Measurements from ENCODE around the genes MTA2, UQCC3 and SLC22A25.

GRCh38 chr11:62445324-62445419 lies 26.3 kb downstream of the SCGB1A1 start:
- PRO-cap, result no peak

DNA sequence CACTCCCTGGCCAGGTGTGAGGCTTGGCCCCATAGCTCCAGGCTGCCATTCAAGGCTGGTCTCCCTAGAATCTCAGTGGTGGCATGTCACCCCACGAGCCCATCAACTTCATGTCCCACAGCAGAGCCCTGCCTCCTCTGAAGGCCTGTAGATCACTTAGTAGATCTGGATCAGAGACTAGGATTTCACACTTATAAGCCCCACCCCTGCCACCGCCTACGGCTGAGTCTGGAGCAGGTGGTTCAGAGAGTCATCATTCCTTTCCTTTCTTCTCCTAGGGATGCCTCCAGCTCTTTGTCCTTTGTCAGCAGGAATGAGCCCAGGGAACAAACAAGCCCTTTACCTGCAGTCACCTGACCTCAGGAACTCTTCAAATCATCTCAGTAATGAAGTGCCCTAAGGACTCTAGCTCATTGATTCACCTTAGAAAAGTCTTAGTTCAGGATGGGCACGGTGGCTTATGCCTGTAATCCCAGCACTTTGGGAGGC lies 37.8 kb downstream of the SCGB1A1 start:
- PRO-cap, result no peak

DNA sequence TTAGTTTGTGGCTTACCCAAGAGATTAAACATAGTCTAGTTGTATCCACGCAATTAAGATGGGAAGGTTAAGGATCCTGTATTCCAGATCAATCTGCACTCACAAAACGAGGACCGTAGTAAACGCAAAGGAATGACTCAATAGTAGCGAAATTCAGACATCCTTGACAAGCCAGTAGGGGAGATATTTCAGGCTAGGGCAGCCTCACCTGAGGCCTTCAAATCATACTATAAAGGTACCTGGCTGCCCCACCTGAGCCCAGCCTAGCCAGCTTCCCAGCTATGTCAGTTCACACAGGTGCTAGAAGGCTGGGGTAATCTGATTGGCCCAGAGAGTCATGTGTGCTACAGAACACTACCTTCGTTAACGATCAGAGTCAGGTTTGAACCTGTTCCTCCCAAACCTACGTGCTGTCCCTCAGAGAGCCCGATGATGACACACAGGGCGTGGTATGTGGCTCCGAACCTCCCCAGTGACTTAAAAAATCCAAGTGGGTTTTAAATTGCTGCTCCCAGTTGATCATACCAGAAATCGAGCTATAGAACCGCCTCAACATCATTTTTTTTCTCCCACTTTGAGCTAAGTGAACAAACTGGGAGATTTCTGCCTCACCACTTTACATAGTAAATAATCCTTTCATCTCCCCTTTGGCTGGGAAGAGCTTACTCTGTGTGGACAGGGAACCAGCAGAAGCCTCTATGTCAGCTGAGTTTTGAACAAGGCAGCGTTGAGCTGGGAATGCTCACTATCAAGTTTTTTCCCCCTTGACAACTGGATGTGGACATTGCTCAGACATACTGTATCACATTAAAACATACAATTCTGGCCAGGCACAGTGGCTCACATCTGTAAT lies 46.3 kb downstream of the AHNAK start:
- PRO-cap, result no peak

DNA sequence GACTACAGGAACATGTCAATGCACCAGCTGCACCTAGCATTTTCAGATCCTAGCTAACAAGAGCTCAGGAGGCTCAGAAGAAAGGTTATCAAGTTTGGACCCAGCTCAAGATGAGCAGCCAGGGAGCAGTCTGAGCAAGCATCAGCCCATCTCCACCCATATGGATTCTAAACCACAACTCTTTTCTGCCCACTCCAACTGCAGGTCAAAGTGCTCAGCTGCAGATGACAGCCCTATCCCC lies 10.5 kb upstream of the AHNAK start:
- PRO-cap, result no peak

DNA sequence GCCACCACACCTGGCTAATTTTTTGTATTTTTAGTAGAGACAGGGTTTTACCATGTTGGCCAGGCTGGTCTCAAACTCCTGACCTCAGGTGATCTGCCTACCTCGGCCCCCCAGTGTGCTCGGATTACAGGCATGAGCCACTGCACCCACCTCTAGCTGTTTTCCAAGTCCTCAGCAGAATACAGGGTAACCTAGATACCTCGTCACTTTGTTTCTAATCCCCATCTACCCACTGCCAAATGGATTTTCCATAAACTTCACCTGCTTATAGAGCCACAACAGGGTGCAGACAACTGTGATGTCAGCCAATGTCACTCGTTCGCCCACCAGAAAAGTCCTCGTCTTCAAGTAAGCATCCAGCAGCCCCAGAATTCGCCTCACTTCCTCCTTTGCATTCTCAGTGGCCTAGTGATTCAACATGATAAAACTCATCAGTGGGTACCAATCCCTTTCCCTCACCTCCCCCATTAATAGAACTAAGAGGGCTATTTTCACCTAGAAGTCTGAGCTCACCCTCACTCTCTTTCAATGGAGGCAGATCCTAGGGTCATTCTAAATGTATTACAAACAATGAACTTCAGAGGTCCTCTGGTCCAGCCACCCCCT lies 2.9 kb downstream of the EEF1G start:
- PRO-cap, result no peak

DNA sequence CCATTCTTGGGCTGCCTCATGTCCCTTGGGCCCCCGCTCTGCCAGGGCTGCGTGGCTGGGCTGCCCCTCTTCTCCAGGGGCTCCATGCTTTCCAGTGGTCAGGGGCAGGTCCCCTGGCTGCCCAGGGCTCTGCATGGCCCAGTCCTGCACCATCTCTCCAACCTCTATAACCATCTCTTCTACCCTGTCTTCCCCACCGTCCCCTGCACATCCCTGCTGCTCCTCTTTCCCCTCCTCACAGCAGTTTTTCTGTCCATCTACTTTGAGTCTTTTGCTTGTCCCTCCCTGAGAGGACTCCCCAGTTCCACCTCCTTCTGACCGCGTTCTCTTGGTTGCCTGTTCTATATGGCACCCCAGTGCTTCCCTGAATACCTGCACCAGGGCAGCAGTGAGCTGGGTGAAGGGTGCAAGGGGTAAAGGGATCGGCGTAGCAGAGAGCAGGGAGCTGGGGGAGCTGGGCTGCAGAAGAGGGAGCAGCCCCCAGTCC lies 1.8 kb upstream of the EEF1G start:
- PRO-cap, result no peak

DNA sequence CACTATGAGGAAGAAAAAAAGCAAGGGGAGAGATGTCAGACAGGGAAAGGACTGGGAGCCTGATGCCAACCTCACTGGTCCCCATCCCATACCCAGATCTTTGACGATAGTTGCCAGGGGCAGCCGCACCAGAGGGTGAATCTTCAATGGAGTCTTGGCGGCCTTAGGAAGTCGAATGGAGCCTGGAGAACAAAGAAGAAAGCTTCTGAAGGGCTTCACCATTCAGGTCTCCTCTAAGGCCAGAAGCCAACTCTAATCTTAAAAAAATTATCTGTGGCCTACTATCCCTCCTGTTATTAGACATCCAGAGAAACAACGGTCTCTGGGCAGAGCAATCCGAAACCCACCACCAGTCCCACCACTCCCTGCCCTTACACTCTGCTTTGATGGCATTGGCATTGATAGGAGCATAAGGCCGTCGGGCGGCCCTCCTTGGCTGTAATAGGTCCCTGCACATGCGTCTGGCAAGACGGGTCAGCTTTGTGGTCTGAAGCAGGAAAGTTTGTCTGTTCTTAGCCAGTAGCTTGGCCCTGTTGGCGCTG lies 3.6 kb upstream of the TUT1 start:
- PRO-cap, result no peak

GRCh38 chr11:62601387-62602193 lies at the start of gene MTA2:
Gene MTA2 (minus strand): TSS chr11:62601865.
- PRO-cap, result unidirectional peak, minus-strand start at chr11:62601617; bidirectional peak, plus-strand start at chr11:62602107, minus-strand start at chr11:62601770

- PRO-cap, result no peak
These were observed 3.1 kb upstream of the MTA2 start for GRCh38 chr11:62604603-62605419.

GRCh38 chr11:62621234-62621810 lies 464 bp downstream of the B3GAT3 start:
- PRO-cap, result unidirectional peak, plus-strand start at chr11:62621576

DNA sequence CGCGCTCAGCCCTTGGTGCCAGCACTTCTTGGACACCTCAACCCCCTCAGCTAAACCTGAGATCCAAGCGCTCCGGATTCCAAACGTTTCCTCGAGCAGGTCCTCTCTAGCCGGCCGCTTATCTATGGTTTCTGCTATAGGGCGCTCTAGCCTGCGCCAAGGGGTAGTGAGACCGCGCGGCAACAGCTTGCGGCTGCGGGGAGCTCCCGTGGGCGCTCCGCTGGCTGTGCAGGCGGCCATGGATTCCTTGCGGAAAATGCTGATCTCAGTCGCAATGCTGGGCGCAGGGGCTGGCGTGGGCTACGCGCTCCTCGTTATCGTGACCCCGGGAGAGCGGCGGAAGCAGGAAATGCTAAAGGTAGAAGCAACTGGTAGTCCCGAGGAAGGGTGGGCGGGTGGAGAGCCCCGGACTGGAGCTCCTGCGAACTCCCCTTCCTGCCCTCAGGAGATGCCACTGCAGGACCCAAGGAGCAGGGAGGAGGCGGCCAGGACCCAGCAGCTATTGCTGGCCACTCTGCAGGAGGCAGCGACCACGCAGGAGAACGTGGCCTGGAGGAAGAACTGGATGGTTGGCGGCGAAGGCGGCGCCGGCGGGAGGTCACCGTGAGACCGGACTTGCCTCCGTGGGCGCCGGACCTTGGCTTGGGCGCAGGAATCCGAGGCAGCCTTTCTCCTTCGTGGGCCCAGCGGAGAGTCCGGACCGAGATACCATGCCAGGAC lies at the start of gene UQCC3:
TSS of gene UQCC3 (plus strand) at position 166 of the 720 bp plus-strand sequence.
- PRO-cap, result bidirectional peak, plus-strand start at position 374 of the sequence, minus-strand start at position 126 of the sequence

- PRO-cap, result no peak
These were observed 1.8 kb upstream of the LRRN4CL start for GRCh38 chr11:62690983-62691586.

DNA sequence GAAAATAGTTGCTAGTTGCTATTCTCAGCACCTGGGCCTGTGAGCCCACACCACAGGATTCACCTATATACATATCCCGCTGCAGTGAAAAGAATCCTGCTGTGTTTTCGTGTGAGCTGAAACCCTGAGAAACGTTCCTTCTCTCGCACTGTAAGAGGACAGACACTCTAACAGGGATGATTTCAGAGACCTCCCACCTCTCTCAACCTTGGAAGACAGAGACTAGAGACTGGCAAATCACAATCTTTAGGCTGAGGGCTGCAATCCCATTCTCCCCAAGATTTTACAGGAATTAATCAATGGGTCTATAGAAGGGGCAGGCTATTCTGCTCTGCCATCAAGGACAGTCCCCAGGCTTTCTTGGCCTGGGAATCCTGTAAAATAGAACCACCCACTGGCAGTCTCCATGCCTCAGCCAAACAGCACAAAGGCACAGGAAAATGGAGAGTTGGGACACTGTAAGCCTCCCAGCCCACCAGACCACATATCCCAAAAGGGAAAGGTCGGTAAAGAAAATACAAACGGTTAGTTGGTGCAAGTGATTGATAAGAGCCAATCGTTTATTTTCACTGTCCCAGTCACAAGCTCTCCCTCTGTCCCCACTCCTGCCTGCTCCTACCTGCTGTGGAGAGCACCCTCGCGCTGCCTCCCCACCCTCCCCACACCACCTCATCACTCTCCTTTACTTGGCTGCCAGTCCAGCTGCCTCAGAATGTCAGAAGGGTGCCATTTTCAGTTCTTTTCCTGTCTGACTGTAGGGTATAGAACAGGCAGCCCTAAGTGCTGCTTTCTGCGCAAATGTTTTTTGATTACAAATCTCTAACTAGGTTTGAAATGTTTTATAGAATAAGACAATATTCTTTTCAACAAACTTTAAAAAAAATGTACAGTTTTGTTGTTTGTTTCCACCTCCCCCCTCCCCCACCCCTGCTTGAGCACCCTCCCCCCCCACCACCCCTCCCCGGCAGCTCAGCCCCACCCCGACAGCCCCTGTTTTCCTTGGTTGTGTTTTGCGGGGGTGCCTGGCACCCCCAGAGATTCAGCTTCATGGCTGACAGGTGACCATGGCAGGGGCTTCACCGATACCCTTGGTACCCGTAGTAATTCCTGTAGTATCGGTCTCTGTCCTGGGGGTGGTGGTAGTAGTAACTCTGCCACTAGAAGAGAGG lies 7.1 kb downstream of the GNG3 start:
- PRO-cap, result no peak

DNA sequence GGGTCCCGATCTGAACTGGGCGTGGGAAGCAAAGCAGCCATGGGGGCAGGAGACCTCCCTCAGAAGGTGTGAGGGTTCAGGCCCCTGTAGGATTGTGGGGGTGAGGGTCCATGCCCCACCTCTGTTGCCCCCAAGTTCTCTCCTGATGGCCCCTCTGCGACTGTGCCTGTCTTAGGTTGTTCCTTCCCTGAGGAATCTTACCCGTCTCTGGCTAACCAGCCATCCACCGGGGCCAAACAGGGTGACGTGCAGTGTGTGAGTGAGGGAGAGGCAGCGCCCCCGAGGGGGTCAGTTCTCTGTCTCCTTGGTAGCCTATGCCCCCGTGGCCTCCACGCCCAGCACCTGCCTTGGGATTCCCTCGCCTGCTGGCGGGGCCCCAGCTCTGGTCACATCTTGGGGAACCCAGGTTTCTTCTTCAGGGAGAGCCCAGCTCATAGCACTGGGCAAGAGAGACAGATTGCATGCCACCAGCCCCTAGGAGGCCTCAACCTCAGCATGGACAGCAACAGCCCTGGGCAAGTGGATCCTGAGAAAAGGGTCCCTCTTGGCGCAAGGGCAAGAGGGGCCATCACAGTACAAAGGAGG lies 5.8 kb downstream of the NXF1 start:
- PRO-cap, result no peak

GRCh38 chr11:62841925-62842945 lies 2.8 kb upstream of the WDR74 start:
- PRO-cap, result bidirectional peak, plus-strand start at chr11:62842077, minus-strand start at chr11:62842018; bidirectional peak, plus-strand start at chr11:62842595, minus-strand start at chr11:62842594

DNA sequence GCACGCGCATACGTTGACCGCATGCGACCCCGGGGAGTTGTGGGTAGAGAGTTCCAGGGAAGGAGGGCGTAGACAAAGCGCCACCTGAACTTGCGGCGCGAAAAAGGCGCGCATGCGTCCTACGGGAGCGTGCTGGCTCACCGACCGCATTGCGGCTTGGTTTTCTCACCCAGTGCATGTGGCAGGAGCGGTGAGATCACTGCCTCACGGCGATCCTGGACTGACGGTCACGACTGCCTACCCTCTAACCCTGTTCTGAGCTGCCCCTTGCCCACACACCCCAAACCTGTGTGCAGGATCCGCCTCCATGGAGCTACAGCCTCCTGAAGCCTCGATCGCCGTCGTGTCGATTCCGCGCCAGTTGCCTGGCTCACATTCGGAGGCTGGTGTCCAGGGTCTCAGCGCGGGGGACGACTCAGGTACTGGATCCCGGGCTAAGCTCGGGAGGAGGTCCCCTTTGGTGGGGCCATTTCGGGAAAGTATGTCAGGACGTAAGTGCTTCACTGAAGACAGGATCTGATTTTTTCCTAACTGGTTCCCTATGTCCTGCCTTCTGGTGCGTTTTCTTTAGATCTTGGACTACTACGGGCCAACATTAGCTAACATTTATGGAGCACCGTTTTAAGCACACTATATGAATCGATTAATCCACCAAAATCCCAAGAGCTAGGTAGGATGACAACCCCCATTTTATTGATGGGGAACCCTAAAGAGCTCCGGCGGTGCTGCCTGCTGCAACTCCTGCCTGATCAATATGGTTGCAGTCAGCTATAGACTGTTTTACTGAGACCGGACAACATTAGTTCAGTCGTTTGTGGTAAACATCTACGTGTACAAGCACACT lies 16.8 kb upstream of the WDR74 start:
- PRO-cap, result bidirectional peak, plus-strand start at position 199 of the sequence, minus-strand start outside the sequence; unidirectional peak, minus-strand start at position 756 of the sequence

- PRO-cap, result no peak
These were observed 2.0 kb downstream of the SLC3A2 start for GRCh38 chr11:62882296-62883507.

- PRO-cap, result no peak
These were observed at the start of gene SLC22A25 for GRCh38 chr11:63243432-63244269. Gene SLC22A25 (minus strand): TSS chr11:63243599.

GRCh38 chr11:63244424-63245231 lies 1.2 kb upstream of the SLC22A25 start:
- PRO-cap, result no peak

GRCh38 chr11:63250947-63251892 lies 7.8 kb upstream of the SLC22A25 start:
- PRO-cap, result no peak